A375 (cell line): Measurements from ENCODE around the genes CRYGN and KMT2C.

GRCh38 chr7:151392866-151393246 is 17.0 kb downstream of the WDR86 start:
- RAMPAGE, long total RNA = no peak

- RAMPAGE, long total RNA = no peak
Observed at GRCh38 chr7:151439803-151440725, at the start of gene CRYGN. Gene CRYGN (minus strand): TSS chr7:151440141.

DNA sequence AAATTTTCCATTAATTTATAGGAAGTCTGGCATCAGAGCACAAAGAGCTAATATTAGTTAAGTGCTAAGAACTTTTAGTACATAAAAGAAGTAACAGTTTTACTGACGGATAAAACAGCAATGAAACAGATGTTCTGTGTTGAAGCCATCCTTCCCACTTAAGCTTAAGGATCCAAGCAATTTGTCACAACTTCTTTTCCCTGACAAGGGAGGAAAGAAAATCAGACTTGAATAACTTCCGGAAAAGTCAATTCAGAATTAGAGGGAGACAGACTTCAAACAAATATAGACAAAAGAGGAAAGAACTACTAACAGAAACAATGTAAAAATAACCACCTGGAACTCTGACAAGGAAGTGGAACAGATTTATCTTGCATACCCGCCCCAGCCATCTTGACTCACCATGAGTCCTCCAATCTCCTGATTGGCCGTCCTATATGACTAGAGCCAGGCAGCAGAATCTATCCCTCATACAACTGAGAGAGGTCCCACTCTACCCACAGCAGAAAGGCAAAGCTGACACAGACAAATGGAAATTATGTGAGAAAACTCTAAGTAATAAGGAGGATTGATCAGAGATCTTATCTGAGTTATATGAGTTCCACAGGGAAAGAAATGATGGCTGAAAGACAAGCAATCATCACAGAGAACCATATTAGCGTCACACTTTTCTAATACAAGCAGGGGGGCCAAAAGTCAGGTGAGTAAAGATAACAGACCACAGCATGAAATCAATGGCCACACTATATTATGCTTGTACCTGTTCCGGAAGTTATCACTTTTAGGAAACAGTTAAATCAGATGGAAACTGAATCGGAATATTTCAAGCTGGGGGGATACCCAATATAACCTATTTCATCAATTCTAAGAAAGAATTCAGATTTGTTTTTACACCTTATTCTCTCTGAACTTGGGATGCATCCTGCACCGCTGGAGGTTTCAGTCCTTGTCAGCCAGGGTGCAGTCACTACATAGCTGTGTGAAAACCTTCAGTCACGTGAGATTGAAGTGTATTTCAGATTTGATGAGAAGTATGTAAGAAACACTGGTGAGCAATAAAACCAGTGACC is 34.2 kb downstream of the RHEB start:
- RAMPAGE, long total RNA = no peak

GRCh38 chr7:151538878-151539494 is 19.3 kb upstream of the RHEB start:
- RAMPAGE, long total RNA = no peak

DNA sequence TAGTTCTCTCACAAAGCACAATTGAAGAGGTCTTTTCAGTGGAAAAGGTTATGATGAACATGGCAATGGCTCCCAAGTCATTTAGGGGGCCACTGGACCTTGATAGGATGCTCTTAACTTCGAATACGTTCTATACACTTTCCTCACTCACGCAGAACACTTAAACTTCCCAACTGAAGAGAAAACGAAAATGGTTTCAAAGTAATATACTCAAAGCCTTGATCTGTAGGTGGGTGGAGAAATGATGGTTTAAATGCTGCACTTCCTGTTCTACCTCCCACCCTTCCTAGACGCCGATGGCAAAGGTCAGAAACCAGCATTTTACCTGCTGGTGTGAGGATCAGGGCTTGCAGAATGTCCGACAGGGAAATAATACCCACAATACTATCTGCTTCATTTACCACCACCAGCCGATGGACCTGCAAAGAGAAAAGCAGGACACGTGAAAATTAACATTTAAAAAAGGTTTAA is 40.5 kb upstream of the RHEB start:
- RAMPAGE, long total RNA = no peak

DNA sequence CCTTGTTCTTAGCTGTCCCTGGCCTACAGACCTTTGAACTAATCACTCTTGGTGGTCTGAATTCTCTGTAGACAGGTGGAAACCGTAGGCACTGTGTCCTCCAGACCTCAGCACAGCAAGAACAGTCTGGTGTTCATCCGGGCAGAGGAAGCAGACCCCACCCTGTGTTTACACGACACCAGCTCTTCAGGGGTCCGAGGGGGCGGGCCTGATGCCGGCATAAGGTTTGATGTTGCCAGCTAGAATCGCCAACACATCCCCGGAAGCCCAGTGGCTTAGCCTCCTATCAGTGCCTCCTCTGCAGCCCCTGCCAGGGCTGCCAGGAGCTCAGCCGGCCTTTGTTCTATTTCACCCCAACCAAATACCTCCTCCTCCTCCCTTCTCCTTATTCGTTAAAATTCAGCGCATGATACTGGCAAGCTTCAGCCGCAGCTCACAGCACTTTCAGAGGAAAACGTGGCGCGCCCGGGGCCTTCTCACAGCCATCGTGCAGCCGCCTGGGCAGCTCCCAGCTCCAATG is 176.2 kb upstream of the RHEB start:
- RAMPAGE, long total RNA = no peak

DNA sequence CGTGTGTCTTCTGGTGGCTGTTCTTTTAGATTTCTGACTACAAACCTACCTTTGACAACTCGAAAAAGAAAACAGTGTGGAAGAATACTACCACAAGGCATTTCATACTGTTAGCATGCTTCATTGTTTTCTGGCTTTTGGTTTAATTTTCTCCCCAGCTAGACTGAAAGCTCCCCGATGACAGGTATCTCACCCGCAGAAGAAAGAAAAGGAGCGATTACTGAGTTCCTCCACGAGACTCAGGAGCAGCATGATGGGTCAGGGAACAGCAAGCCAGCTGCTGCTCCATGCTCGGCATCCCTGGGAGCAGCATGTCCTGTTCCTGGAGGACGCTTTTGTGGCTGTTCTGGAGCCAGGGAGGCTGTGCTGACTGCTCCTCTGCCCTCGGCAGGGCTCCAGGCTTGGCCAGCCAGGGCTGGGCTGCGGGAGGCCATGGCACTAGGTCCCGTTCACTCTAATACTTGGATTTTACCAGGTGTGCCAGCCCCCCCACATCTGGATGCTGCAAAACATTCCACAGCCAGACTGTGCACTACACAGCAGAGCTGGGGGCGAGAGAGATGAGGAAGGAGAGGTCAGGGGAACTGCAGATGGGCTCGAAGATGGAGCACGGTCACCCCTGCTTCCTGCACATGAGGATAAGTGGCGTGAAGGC is 133.3 kb downstream of the PRKAG2 start:
- RAMPAGE, long total RNA = no peak

DNA sequence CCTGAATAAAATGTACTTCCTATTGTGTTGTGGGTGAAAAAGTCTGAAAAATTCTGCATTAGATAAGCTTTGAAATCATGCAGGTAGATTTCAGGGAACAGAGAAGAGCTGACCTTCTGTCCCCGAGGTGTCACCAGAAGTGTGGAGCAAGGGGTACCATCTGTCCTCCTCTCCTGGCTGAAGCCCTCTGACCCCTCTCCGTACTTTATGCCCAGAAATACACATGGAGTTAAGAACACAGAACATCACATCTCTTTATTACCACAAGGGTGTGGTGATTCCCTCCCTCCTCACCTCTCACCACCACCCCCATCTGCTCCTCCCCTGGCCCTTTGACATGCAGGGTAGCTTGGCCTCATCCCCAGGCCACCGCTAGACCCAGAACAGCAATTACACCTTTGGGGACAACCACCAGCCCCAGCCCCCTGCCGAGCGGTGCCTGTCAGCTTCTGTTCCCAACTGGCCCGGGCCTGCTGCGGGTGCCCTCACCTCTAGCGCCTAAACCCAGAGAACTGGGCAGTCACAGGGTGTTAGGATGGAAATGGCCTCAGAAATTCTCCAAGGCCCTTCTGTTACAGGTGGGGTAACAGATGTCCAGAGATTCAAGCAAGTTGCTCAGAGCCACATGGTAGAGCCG is 78.2 kb downstream of the PRKAG2 start:
- RAMPAGE, long total RNA = no peak

DNA sequence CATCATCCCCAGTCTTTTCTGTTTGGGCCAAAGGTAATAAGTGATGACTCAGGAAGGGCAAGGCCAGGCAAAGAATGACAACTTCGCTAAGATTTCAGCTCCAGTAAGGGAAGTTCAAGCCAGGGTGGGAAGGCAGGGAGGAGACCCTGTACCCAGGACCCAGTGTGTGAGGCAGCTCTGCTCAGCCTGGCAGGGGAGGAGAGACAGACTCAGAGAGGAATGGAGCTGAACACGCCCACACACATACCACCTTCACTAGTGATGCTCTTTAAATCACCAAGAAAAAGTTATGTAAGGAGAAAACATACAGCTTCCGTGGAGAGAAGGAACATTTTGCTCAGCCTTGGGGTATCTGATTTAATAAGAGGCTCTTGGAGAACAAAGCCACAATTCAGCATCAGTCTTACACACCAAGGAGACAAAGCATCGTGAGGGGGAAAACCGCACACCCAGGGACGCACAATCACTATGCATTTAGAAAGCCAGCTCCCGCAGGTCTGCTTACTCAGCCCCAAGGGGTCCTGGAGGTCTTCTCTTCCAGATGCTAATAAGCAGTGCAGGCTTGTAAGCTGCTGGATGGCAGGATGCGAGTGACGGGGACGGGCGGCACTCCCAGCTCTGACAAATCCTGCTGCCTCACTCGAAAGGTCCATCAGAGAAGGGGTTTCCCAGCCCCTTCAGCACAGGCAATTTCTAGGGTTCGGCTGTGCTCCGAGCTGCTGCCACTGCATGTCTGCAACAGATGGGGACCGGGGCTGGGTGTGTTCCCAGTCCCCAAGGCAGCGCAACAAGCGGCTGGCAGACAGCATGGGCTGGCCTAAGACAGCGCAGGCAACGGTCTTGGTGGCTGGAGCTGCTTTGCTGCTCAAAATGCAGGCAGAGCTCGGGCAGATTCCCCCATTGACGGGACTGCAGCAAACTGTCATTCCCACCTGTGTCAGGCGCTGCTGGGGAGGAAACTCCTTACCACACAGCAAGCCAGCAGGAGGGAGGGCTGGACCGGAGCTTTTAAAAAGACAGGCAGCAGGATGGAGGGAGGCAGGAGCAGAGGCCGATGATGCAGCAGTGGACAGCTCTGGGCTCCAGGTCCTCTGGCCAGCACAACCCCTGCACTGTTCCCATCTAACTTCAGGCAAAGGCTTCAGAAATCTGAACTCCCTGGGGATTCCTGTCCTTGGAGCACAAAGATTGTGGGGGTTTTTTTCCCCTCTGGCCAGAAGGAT is 62.6 kb downstream of the PRKAG2 start:
- RAMPAGE, long total RNA = no peak

GRCh38 chr7:151819977-151820583 is 56.8 kb downstream of the PRKAG2 start:
- RAMPAGE, long total RNA = no peak

GRCh38 chr7:151824256-151824955 is 52.5 kb downstream of the PRKAG2 start:
- RAMPAGE, long total RNA = no peak

GRCh38 chr7:151837332-151838211 is 39.3 kb downstream of the PRKAG2 start:
- RAMPAGE, long total RNA = no peak

- RAMPAGE, long total RNA = no peak
Observed at GRCh38 chr7:151922977-151923892, 33.0 kb upstream of the GALNTL5 start.

DNA sequence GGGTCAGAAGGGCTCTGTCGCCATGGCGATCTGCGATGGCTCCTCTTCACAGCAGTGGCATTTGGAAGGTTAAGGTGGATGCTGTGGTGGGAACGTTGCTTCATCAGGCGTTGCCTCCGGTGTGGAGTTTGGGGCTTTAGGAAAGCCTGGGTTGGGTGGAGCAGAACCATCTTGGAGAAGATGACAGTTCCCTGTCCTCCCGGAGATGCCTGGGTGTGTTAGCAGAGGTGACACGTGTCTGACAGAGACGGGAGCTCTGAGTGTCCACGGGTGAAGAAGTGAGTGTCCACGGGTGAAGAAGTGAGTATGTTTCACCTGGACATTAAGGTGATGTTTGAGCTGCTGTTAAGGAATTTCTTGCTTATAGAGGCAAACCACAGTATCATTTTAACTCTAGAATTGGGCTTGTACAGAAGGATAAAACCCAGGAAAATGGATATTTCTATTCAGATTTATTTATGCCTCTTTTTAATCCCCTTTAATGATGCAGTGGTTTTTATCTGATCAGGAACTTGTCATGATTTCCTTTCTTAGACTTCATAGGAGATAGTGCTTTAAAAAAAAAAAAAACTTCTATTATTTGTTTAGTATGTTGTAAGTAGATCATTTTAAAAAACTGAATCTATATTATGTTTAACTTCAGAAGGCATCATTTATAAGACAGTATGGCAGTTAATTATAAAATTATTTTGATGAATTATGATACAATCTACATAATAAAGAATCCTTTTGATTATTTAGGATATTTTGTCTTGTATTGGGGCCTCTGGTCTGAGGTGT is 96.3 kb downstream of the GALNT11 start:
- RAMPAGE, long total RNA = no peak

- RAMPAGE, long total RNA = no peak
Observed at GRCh38 chr7:152144063-152144959, 118.8 kb downstream of the GALNT11 start.

DNA sequence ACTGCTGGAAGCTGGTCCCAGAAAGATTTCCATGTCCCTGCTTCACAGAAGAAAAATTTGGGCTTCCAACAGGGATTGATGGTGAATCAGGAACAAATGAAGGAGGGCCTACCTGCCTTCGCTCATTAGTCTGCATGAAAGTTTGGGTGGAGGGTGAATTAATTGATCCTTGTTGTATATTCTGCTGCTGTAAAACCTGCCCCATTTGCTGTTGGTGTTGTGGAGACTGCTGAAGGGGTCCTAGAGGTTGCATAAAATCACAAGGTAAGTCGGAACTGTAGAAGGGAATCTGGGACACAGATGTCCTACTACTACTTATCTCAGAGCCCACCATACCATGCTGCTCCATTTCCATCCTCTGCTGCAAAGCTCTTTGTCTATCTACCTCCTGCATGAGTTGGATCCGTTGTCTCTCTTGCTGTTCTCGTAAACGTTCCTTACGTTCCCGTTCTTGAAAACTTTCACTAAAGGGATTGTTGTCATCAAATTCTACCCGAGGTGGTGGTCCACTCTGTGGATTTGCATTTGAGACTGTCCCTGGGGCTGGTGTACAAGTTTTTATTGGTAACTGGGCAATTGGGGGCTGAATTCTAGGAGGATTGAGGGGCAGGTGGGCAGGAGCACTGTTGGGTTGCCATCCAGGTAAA is 137.6 kb downstream of the GALNT11 start:
- RAMPAGE, long total RNA = no peak

DNA sequence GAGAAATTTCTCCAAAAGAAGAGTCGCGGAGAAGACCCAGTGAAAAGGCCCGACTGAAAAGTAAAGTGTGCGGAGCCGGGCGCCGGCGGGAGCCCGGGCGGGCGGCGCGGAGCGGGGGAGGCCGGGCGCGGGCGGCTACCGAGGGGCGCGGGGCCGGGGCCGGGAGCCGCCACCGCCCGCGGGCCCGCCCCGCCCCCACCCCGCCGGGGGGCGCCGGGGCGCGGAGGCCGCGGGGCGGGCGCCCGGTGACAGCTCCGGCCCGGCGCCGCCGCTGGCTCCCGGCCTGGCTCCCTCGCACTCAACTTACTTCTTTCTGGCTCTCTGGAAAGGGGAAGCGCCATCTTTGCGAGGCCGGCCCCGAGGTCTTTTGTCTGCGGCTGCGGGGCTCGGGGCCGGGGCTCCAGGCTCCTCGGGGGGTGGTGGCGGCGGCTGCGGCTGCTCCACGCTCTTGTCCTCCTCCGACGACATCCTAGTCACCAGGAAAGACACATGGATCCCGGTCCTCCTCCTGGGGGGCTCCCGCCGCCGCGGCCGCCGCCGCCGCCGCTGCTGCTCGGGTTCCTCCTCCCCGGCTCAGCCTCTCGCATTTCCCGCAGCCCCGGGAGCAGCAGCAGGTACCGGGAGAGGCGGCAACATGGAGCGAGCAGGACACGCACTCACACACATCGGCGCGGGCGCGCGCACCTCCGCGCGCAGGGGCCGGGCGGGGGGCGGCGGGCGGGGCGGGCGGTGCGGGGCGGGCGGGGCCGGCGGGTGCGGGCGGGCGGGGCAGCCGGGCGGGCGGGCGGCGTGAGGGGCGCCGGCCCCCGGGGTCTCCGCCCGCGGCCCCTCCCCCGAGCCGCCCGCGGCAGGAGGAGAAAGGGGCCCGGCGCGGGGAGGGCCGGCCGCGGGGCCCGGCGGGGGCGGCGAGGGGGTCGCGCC is at the start of gene KMT2C:
Gene KMT2C, minus strand, starts transcription at position 685 of the 921 bp plus-strand sequence.
- RAMPAGE, long total RNA = no peak

- RAMPAGE, long total RNA = no peak
Observed at GRCh38 chr7:152464388-152465128, 28.8 kb upstream of the KMT2C start.

- RAMPAGE, long total RNA = no peak
Observed at GRCh38 chr7:152933061-152933473, 173.5 kb downstream of the ACTR3B start.

- RAMPAGE, long total RNA = no peak
Observed at GRCh38 chr7:153404334-153405775, 645.3 kb downstream of the ACTR3B start.